ENCODE data around the gene ESPN.

DNA sequence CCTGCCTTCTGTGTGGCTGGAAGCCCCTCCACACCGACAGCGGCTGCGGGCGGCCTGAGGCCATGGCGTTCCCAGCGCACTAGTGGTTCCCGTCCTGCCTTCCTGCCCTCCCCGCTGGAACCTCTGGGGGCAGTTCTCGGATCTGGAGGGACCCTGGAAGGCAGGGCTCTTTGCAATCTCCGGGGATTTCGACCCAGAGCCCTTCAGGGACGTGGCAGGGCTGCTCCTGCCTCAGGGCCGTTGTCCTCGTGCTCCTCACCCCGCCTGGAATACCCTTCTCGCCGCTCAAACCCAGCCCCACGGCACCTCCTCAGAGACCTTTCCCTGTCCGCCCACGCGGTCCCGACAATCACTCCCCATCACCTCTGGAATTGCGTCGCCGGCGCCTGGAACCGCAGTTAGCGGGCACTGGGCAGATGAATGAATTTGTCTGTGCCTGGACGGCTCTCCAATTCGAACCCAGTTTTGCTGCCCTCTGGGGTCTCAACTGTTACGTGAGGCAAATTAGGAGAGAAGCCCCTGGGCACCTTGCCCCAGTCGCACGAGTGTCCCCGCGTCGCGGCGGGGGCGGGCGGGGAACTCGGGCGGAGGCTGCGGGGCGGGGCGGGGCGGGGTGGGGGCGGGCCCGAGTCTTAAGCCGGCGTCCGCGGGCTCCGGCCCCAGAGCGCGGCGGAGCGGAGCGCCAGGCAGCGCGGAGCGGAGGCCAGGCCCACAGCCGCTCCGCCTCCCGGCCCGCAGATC, at the start of gene ESPN:
Gene ESPN (plus strand): TSS at position 662 of the 741 bp plus-strand sequence.
- RAMPAGE, long total RNA: no peak
- RRBS: 2% methylated on average over 10 of the region's 65 CpGs

GRCh38 chr1:6471399-6472078, 5.6 kb upstream of the TNFRSF25 start:
- RAMPAGE, long total RNA: no peak
- RRBS: 90% methylated on average over 22 of the region's 45 CpGs

GRCh38 chr1:6473822-6474665, 8.1 kb upstream of the TNFRSF25 start:
- RAMPAGE, long total RNA: no peak
- RRBS: 81% methylated on average over 6 of the region's 25 CpGs

DNA sequence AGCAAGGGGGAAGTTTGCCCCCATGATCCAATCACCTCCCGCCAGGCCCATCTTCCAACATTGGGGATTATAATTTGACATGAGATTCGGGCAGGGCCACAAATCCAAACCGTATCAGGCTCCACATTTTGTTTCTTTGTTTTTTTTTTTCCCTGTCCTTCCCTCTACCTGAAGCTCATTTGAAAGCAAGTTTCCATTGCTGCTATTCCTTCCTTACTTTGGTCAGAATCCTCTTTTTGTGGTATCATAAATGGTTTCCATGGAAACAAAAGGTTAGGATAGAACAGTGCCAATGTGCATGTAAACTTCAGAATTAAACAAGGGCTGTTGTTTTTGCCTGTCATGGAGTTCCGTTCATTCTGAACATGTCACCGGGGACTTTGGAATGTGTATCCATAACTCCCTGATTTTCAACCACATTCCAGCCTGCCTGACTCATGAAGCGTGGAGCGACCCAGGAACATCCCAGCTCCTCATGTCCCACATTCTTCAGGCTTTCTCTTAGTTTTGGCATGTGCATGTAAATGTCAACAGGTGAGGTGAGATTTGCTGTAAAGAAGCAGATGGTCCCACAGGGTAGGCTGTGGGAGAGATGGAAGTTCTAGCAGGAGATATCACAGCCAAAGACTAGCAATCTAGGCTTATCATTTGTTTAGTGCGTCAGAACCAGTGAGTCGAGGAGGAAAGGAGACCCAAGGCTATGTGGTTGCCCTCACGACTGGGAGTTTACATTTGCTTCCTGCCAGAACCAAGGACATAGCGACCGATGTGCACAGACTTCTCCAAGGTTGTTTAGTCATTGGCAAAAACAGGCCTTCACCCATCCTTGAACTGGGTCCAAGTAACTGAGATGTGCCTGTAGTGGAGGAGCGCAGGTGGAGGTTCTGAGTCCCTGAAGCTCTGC, 23.0 kb upstream of the DNAJC11 start:
- RAMPAGE, long total RNA: no peak
- RRBS: no CpG with 5 or more reads among the region's 13 CpGs

- RAMPAGE, long total RNA: no peak
- RRBS: no CpG with 5 or more reads among the region's 3 CpGs
Observed at GRCh38 chr1:6906241-6906790, 121.1 kb downstream of the CAMTA1 start.

- RAMPAGE, long total RNA: no peak
- RRBS: no CpG with 5 or more reads among the region's 10 CpGs
Observed at GRCh38 chr1:6922514-6922994, 137.3 kb downstream of the CAMTA1 start.

- RAMPAGE, long total RNA: no peak
- RRBS: no CpG with 5 or more reads among the region's 14 CpGs
Observed at GRCh38 chr1:6960220-6960854, 175.1 kb downstream of the CAMTA1 start.

DNA sequence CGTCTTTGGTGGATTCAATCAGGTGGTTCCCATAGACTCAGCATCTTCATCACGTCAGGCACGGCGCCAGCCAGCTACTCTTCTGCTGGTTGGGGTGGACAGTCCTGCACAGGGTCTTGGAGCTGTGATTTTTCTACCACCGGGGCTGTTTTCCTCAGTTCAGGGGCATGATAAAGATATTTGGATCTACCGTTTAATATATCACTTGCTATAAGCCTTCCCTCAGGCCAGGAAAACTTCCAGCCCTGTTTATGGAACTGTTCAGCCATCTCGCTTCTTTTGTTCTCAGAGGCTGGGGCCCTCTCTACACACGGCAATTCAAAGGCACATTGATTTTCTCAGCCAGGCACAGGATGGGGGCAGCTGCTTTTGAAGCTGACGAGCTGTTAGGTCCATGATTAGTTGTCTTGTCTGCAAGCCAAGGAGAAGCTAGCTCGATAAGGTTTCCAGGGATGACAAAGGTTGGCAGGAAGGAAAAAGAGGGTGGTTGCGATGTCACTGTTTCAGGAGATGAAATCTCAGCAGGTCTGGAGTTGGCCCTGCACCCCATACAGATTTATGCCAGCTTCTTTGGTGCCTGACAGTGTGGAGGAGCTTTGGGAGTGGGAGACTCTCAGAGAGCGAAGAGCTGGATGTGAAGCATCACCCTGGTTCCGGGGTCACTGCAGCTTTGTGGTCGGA, 467.5 kb downstream of the CAMTA1 start:
- RAMPAGE, long total RNA: no peak
- RRBS: no CpG with 5 or more reads among the region's 14 CpGs

DNA sequence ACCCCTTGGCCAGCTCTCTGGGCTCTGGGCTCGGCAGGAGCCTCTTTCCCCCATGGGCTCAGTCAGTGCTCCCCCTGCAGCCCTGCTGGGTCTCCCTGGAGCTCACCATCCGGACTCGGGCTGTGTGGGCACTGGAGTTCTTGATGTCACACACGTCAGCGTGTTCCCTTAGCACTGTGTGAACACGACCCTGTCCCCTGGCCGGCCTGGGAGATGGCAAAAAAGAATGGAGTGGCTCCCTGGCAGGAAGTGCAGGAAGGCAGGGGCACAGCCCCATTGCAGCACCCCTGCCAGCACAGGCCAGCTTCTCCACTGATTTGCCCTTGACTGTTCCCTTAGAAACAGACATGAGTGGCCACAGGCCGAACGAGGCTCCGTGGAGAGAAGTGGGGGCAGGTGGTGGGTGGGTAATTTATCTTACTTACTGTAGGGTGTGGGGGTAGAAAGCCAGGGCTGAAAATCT, 381.8 kb upstream of the VAMP3 start:
- RAMPAGE, long total RNA: no peak
- RRBS: 7% methylated on average over 4 of the region's 10 CpGs

DNA sequence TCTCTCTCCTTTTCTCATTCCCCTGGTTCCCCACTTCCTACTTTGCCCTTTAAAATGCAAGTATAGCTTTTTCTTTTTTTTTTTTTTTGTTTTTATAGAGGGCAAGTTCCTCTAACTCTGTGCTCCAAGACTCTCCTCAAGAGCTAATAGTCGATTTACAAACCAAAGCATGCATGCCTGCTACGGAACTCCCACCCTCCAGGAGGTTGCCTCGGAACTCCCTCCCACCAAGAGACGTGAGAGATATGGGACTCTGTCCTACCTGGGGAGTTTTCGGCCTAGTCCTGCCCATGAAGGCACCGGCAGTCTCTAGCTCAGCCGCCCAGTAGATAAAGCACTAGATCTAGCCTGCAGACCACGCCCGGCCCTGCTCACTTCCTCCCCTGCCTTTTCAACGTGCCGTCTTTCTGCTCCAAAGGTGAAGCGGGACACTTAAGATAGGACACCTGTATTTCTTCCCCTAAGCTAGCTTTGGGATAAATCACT, 27.7 kb downstream of the TNFRSF9 start:
- RAMPAGE, long total RNA: no peak
- RRBS: 61% methylated on average over 4 of the region's 12 CpGs

GRCh38 chr1:7930173-7930481, 10.5 kb downstream of the TNFRSF9 start:
- RAMPAGE, long total RNA: no peak
- RRBS: no CpG with 5 or more reads among the region's 10 CpGs

- RAMPAGE, long total RNA: no peak
- RRBS: no CpG with 5 or more reads among the region's 5 CpGs
Observed at GRCh38 chr1:8024768-8025395, 1.2 kb downstream of the ERRFI1 start.

DNA sequence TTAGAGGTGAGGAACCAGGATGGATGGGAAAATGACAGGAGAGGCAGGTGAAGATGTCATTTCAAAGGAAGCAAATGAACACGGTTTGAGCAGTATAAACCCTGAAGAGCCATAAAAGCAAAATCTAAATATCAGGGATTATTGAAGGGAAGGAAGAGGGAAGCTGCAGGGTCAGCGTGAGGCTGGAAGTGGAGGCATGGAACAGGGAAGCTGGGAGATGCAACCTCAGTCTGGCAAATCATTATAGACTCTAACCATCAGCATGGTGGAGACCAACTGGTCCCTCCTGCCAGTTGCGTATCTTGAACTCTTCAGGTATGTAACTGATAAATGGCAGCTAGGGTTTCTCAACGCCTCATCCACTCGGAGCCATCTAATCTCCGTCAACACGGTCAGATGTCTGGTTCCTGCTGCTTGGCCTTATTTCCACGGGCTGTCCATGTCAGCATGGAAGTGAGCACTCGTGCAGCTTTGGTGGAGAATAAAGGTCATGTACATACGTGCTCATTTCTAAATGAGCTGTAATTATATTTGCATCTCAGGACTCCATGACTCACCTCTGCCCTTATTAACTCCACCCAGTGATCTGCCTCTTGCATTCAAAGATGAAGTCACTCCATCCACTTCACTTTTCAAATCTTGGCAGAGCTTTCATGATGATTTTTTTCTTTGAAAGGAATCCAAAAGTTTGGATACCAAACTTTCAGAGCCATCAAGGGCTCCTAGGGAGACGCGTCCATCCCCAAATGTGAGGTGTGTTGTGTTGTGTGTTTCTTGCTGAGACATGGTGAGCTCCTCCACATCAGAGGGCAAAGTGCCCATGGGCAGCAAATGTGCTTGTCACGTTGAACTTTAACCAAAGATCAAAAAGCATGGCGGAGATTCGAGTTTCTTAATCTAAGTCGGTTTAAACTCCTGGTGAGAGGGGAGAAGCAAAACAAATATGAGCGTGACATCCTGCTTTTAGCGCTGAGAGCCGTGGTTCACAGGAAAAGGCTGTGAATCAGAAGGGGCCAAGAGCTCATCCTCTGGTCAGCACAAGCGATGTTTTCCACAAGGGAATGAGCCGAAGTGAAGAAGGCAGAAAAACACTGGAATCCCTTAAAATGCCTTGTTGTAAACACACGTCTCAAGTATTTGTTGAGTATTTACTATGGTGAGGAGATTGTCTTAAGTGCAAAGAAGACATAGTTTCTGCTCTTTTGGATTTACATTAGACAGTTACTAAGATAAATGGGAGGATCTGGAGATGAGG, 68.5 kb upstream of the ERRFI1 start:
- RAMPAGE, long total RNA: no peak
- RRBS: no CpG with 5 or more reads among the region's 22 CpGs

GRCh38 chr1:8120605-8121974, 95.0 kb upstream of the ERRFI1 start:
- RAMPAGE, long total RNA: no peak
- RRBS: 62% methylated on average over 6 of the region's 31 CpGs

- RAMPAGE, long total RNA: no peak
- RRBS: no CpG with 5 or more reads among the region's 11 CpGs
Observed at GRCh38 chr1:8137748-8138364, 111.7 kb upstream of the ERRFI1 start.

- RAMPAGE, long total RNA: no peak
- RRBS: no CpG with 5 or more reads among the region's 31 CpGs
Observed at GRCh38 chr1:8211722-8212477, 106.0 kb upstream of the SLC45A1 start.

DNA sequence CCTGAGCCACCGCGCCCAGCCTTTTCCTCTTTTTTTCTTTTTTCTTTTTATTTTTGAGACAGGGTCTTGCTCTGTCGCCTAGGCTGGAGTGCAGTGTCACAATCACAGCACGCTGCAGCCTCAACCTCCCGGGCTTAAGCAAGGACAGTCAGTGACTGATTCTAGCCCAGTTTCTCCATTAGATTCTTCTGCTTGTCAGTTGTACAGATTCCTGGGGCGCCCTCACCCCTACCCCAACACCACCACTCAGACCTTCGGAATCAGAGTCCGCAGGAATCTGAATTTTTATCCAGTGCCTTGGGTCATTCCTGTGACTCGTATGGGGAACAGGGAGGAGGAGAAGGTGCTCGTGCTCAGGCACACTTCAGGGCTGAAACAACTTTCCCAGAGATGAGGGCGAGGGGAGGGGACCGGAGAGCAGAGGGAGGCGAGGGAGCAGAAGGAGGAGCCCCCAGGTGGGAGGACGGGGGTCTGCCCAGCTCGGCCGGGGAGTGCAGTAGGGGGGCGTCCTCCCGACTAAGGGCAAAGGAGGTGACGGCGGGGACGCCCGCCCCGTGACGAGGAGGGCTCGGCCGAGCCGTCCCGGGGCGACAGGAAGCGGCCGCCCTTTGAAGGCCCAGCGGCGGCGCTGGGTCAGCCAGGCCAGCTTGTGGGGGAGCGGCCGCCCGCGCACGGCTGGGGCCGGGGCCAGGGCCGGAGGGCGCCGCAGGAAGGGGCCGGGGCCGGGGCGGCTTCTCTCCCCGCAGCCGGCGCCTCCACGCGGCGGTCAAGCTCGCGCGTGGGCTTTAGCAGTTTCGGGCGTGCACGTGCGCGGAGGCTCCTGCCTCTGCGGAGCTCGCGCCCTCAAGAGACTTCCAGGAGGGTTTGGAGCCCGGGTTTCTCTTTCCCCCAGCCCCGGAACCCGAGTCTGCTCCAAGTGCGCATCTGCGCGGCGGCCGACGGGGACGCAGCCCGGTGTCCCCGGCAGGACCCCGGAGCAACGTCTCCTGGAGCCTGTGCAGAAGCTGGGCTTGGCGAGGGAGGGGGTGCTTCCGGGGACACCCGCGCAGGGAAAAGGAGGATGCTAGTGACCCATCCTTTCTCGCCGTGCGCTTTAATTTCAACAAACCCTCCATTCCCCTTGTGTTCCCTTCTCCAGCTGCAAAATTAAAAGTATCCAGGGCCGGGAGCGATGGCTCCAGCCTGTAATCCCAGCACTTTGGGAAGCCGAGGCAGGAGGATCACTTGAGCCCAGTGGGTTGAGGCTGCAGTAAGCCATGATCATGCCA, 100.8 kb upstream of the SLC45A1 start:
- RAMPAGE, long total RNA: no peak
- RRBS: 2% methylated on average over 36 of the region's 87 CpGs

- RAMPAGE, long total RNA: no peak
- RRBS: no CpG with 5 or more reads among the region's 4 CpGs
Observed at GRCh38 chr1:8400084-8400881, 82.4 kb downstream of the SLC45A1 start.

DNA sequence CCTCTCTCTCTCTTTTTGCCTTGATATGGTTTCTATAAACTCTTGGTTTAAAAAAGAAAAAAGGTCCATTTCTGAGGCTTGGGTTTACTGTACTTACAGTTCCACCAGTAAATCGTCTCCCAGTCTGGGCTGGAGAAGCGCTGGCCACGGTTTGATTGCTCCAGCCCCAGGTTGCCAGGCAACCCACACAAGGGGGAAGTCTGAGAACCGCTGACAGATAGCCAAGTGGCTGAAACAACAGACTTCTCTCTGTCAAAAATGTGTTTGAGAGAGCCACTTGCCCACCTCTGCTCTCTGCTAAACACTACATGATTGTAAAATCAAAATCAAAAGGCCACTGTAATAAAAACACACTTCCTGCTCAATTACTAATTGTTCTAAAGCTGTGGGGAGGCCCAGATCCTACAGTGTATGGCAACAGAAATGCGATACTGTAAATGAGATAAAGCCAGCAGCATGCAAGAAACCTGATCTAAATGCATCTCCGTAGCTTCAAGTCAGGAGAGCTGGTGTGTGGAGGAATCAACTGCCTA, 121.1 kb downstream of the SLC45A1 start:
- RAMPAGE, long total RNA: no peak
- RRBS: no CpG with 5 or more reads among the region's 6 CpGs

GRCh38 chr1:8509906-8510576, 192.1 kb downstream of the SLC45A1 start:
- RAMPAGE, long total RNA: no peak
- RRBS: no CpG with 5 or more reads among the region's 8 CpGs

Measured in epithelial cell of proximal tubule (primary cell).